ENCODE measurements around the gene MKRN2OS.

DNA sequence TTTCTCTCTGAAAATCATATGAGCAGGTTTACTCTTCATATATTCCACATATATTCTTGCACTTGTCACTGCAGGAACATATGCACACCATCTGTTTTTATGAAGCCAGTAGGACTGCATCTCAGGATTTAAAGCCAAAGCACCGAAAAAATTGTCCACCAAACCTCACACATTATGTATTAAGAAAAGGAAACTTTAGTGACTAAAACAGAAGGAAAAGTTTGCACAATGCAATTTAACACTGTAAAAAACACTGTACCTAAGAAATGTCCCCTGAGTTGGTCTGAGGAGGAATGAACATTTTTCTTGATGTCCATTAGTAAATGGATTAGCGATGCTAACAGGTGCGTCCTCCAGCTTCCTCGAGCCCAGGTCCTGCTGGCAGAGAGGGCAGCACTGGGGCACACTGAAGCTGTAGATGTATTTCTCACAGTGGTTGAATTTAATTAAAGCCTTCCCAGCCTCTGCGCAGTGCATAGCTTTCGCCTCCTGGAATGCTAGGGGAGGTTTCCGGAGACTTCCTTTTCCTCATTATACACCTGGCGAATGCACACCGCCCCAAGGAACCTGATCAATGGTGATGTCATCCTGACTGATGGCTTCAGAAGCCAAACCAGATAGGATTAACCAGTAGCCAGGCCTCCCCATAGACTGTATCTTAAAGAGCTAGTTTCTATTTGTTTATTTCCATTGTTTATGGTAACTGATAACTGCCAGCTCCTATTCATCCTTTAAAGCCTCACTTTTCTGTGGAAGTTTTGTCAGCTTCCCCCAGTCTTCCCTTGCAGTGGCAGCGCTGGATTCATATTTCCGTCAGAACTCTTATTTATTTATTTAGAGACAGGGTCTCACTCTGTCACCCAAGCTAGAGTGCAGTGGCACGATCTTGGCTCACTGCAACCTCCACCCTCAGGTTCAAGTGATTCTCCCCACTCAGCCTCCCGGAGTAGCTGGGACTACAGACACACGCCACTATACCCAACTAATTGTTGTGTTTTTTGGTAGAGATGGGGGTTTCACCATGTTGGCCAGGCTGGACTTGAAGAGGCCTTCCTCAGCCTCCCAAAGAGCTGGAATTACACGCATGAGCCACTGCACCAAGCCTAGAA, at the start of gene MKRN2OS:
TSS of gene MKRN2OS (minus strand) at position 512 of the 1,109 bp plus-strand sequence.
- PRO-cap: no peak

DNA sequence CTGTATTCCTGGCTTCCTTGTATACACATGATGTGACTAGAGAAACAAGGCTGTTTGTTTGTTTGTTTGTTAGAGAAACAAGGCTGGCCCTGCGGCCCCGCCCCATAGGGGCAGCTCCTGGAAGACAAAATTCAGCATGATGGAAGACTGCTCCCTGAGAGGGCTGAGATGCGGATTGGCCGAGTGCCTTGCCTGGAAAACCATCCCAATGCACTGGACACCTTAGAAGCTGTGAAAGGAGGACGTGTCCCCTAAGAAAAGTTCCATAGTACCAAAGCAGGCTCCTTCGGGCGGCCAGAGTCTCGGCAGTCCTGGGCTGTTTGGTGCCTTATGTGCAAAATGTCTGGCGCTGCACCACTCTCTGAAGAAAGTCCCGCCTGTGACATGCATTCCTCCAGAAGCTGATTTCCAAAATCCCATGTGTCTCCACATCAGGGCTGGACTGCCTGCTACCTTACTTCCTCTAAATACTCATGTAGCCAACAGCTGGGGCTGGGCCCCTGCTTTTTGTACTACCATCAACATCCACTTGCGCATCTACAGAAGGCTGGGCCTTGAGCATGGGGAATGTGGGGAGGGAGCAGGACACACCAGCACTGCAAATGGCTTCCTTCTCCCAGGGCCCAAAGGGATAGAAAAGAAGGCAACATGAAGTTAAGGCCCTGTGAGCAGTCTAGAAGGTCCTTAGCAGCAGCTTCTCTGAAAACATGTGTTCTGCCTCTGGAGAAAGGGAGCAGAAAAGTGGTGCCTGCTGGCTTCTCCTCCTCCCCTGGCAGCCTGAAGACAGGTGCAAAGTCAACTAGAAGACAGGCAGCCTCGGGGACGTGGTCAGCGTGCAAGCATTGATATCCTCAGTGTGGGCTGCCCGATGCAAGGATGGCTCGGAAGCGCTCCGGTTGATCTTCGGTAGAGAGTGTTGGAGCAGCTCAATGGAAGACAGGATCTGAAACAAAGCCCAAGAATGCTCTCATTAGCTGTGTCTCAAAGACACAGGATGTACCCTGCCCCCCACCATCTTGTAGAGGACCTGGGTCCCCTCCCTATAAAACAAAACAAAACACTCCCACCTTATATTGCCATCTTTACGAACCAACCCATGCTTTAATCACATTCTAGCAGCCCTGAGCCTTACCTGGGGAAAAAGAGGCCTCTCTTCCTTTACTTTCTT, 27.2 kb downstream of the MKRN2 start:
- PRO-cap: no peak

DNA sequence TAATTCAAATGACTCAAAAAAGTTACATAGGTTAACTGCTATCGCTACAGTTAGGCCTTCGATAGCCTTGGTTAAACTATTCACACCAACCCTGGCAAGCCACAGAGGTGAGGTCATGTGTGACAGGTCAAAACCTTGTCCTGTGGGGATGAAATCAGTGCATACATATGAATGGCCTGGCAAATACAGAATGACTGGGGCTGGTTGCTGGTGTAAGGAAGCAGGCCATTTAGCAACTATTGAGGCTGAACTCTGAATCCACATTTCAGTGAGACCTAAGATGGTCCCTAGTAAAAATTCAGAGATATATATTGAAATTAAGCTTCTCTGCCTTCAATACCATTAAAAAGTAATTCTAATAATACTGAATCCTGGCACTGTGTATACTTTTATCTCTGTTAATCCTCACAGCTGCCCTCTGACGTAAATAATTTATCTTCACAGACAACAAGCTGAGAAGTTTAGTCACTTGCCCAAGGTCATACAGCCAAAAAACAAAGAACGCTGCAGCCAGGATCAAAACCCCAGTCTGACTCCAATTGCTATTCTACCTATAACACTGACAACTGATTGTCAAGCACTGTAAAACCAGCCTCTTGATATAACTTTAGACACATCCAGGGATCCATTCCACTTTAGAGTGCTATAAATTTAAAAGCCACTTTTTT, 35.3 kb downstream of the MKRN2 start:
- PRO-cap: no peak

- PRO-cap: no peak
Measured at GRCh38 chr3:12594734-12595314, 37.9 kb downstream of the MKRN2 start.

DNA sequence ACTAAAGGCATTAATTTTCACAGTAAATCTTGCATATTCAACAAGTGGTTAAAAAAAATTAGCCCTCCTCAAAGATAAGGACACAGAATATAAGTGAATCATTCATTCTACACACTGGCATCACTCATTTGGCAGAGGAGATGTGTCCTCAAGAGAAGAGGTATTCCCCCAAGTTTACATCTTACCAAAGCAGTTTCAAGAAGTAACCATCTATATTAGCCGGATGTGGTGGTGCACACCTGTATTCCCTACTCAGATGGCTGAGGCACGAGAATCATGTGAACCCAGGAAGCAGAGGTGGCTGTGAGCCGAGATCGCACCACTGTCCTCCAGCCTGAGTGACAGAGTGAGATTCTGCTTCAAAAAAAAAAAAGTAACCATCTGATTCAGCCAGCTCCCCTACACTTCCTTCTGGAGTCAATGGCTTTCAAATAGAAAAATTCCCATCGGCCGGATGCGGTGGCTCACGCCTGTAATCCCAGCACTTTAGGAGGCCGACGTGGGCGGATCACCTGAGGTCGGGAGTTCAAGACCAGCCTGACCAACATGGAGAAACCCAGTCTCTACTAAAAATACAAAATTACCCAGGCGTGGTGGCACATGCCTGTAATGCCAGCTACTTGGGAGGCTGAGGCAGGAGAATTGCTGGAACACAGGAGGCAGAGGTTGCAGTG, 15.4 kb downstream of the RAF1 start:
- PRO-cap: no peak

- PRO-cap: no peak
Measured at GRCh38 chr3:12729228-12729747, 29.8 kb downstream of the TMEM40 start.

- PRO-cap: bidirectional peak, plus-strand start at chr3:12810484, minus-strand start at chr3:12810326
Measured at GRCh38 chr3:12809990-12810902, 13.8 kb downstream of the CAND2 start.

DNA sequence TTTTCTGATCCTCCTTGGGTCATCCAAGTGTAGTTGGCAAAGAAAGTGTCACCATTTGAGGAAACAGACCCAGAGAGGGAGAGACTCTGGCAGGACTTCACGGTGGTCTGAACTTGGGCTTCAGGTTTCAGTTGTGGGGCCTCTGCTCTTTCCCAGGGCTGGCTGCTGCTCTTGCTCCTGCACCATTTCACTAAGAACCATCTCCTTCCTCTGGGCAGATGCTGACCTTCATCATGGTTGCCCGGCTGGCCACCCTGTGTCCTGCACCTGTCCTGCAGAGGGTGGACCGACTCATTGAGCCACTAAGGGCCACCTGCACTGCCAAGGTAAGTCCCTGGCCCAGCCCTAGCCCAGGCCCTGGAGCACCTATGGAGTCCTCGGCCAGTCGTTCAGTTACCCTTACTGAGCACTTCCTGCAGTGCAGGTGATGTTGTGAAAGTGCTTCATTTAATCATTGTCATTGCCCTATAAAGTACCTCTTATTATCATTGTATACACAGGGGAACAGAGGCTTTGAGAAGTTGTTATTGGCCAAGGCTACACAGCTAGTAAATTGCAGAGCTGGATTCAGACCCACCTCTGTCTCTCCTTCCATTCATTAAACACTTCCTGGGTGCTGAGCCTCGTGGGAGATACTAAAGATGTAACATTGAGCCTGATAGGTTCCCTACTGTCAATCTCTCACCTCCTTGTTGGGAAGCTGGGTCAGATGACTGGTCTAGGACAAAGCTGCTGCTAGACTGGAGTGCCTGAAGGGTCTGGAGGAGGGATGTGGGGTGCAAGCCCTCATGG, 9.9 kb downstream of the RPL32 start:
- PRO-cap: no peak

GRCh38 chr3:12832039-12833181, 9.0 kb downstream of the RPL32 start:
- PRO-cap: no peak

- PRO-cap: unidirectional peak, minus-strand start at chr3:12841265
Measured at GRCh38 chr3:12840520-12841417, 596 bp downstream of the RPL32 start.

DNA sequence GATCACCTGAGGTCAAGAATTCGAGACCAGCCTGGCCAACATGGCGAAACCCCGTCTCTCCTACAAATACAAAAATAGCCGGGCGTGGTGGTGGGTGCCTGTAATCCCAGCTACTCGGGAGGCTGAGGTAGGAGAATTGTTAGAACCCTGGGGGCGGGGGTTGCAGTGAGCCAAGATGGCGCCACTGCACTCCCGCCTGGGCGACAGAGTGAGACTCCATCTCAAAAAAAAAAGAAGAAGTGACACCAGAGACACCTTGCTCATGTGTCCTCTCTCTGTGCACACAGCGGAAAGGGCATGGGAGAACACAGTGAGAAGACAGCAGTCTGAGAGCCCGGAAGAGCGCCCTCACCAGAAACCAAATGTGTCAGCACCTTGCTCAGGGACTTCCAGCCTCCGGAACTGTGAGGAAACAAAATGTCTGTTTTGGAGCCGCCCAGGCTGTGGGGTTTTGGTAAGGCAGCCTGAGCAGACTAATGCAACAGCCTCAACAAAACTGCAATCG, 40.5 kb upstream of the RPL32 start:
- PRO-cap: no peak

DNA sequence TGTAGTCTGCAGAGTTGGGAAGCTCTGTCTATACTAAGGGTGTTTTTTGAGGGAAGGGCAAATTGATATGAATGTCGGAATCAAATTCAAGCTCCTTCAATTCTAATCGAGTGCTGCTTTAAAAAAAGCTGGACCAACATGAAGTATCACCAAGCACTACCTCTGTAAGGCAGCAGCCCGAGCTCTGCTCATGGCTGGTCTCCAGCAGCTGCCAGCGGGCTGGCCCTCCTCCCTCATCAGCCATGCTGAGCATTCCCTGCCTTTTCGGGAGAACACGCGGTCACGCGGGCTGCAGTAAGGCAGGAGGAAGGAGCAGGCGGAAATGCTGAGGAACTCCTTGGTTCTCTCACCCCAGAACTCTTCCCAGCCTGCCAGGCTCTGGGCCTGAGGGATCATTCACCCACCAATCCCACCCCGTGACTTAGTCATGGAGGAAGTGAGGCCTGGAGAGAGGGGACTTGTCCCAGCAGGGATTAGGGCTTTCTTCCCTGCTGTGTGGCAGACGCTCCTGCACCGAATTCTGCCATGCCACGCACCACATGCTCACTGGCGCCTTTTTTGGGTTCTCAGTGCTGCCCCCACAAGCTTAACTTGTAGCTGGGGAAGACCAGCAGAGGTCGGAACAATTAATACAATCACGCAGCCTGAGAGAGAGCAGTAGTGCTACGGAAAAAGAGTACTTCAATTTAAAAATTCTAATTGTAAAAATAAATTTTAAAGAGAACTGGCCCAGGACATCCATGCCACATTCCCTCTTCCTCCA, 42.9 kb upstream of the RPL32 start:
- PRO-cap: unidirectional peak, plus-strand start at position 297 of the sequence

DNA sequence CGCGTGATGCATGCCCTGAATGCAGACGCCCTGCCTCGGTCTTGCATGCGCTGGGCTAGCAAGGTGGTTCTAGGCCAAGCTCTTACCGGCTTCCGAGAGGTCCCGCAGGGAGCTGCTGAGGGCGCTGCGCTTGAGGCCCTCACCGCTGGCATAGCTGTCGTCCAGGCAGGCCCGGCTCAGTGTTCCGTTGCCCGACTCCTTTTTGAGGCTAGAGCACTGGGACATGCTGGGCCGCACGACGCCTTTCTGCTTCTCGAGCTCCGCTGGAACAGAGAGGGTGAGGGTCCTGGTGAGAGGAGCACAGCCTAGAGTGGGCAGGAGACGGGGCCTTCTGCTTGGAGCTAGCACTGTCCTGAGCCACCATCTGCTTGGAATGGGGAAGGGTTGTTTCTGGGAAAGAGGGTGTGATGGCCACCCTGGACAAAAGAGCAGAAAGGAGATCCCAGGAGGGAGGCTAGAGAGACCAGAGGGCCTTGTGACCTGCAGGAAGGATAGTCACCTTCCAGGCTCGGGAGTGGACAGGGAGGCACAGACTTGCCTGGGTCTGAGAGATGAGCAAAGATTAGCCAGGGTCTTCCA, 67.0 kb upstream of the RPL32 start:
- PRO-cap: no peak

DNA sequence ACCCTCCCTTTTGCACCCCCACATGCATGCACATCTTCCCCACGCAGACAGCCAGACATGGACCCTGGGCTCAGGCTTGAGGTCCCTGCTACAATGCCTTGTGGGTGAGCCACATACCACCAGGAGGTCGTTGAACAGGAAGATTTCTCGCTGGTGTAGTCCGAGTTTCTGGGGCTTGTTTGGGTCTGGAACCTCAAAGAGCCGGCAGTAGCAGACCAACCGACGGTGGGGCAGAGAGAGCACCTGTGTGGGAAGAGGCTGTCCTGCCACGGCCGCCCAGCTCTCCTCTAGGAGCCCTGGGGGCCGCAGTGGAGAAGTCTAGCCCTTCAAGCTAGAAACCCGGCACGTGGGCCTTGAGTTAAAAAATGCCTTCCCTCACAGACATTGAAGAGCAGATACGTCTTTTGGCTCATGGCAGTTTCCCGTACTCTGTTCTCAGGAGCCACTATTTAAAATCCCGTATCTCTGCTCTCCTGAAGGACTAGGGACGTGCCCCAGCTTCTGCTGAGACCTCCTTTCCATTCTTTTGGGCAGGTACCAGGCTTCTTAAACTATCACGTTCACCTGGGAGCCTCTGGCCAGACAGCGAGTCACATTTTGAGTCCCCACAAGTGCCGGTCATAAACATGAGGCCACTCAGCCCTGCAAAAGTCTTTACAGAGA, 72.1 kb upstream of the RPL32 start:
- PRO-cap: no peak

DNA sequence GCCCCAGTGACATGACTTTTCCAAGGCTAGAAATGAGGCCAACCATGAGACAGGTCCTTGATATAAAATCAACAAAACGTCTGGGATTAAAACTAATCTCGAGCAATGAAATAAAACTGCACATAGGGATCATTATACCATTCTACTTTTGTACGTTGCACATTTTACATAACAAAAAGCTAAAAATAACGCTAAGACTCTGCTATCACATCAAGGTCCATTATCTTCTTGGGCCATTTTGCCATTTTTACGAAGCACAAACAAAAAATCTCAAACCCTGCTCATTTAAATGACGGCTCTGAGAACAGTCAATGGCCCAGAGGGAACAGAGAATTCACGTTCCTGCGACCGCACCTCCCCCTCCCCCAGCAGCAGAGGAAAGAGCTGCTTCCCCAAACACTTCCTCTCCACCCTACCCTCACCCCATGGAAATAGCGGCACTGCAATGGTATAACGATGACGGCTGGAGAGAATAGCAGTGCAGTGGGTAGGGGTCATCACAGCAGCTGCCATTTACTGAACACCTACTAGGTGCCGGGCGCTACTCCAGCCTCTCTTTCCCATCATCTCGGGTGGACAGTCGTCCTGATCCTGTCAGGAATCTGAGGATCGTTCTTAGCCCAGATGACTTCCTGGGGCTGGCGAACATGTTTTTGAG, 113.4 kb downstream of the IQSEC1 start:
- PRO-cap: no peak

DNA sequence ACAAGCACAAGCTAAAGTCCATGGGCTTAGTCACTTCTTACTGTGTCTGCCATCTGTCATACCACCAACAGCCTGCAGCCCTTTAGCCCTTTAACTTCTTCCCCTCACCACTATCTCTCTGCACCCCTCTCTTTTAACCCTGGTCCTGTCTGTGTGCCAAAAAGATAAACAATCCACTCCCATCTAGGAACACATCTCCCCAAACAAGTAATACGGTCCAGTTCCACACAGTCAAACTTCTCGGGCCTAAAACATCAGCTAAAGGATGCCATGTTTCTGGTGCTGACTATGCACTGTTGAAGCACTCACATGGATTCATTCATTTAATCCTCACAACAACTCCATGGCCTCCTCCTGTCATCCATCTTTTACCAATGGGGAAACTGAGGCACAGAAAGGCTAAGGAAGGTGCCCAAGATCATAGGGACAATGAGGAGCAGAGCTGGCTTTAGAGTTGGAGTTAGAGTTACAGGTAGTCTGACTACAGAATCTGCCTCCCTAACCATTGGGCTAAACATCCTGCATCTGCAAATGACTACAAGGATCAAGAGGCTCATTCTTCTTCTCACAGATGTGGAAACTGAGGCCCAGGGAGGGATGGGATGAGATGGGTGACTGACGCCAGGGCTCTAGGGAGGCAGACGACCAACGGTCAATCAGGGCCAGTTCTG, 111.6 kb downstream of the IQSEC1 start:
- PRO-cap: no peak

DNA sequence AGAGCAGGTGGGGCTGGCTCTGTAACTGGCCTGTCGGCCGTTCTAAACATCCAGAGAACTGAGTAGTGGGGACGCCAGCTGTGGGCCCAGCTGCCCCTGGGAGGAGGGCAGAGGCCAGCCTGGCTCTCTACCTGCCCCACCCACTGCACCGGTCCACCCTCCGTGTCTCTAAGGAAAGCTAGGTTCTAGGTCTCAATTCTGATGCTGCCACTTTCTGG, 66.0 kb downstream of the IQSEC1 start:
- PRO-cap: no peak

- PRO-cap: no peak
Measured at GRCh38 chr3:13011376-13012153, 61.7 kb downstream of the IQSEC1 start.

GRCh38 chr3:13012154-13013064, 60.8 kb downstream of the IQSEC1 start:
- PRO-cap: unidirectional peak, plus-strand start at chr3:13012660

- PRO-cap: no peak
Measured at GRCh38 chr3:13042142-13042772, 31.0 kb downstream of the IQSEC1 start.

All from ureter (tissue), 1 donor.